ENCODE measurements around the genes DIXDC1, ANKK1, DRD2 and TMPRSS5.

DNA sequence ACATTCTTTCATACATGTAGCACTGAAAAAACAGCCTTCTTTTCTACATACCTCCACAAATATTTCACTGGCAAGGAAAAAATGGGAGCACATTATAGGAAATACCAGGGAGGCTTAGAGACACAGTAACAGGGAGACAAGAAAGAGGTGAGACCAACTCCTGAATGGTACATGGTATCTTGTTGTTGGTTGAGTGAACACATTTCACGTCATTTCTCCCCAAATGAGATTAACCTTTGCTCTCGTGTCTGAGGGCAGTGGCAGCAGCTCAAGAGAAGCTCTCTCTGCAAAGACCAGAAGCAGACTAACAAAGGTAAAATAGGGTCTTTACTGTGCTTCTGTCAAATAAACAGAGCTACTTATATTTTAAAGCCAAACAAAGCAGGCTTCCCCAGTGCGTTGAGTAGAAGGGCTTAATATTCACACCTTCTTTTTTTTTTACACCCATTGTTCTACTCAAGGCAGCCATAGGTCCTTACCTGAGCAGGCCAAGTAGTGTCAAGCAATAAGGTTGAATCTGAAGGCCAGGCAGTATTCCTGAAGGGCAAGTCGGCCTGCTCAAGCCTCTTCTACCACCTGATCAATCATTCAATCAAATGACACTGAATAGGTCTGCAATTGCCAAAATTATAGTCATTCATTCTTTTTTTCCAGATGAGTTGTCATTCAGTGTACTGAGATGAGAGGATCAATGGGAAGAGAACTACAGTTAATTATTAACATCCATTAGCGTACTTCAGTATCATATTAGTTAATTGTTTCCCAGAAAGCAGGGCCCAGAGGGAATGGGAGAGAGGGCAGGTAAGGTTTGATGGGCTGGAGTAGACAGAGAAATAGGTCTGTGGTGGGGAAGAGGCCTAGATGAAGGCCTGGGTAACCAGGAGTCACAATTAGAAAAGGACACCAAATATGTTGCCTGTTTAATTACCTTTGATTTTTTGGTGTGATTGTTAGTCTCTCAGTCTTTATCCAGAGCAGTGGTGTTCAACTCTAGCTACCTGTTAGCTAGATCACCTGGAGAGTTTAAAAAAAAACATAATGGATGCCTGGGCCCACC lies 11.8 kb upstream of the PPP2R1B start:
- PRO-cap, 3 experiments, result no peak in any of the 3 experiments
- RAMPAGE, long total RNA, 4 experiments, result no peak in any of the 4 experiments
- RRBS, result no CpG with 5 or more reads among the region's 5 CpGs

DNA sequence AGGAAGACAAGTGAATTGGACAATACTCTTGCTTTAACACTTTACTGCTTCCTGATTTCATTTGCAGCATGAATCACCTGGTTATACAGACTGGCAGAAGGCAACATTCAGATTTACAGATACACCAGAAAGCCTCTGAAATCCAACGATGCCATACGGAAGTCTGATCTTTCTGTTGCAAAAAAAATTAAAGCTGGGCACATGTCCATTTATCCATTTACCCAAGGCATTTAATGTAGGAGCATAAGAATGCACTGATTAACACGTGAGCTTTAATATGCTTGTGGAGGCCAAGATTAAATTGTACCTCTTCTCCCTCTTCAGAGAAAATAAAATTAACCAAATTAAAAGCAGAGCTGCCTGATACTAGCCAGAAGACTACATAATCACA lies 16.1 kb upstream of the PPP2R1B start:
- PRO-cap, 3 experiments, result no peak in any of the 3 experiments
- RAMPAGE, long total RNA, 4 experiments, result no peak in any of the 4 experiments
- RRBS, result no CpG with 5 or more reads among the region's 3 CpGs

- PRO-cap, 3 experiments, result no peak in any of the 3 experiments
- RAMPAGE, long total RNA, 4 experiments, result no peak in any of the 4 experiments
- RRBS, result no CpG with 5 or more reads among the region's 3 CpGs
These were observed 25.2 kb upstream of the PPP2R1B start for GRCh38 chr11:111791375-111791704.

GRCh38 chr11:111922718-111923111 lies 4.0 kb downstream of the C11orf52 start:
- PRO-cap, 3 experiments, result no peak in any of the 3 experiments
- RAMPAGE, long total RNA, 4 experiments, result no peak in any of the 4 experiments
- RRBS, result no CpG with 5 or more reads among the region's 1 CpG

- PRO-cap, 3 experiments, result peak in 3 of 3 experiments; most common plus-strand start chr11:111937354 (in 2); most common minus-strand start chr11:111937531 (in 3)
- RAMPAGE, long total RNA, 4 experiments, result start-site peak on the plus strand in 2 of 4 experiments, at chr11:111937157-111937439 at its widest, 56 to 337 reads per replicate; start-site peak on the minus strand in 1 of 4 experiments, at chr11:111937870-111937900 at its widest, 5 reads per replicate
- RRBS, result 1% methylated on average over 23 of the region's 57 CpGs
These were observed at the start of gene DIXDC1 for GRCh38 chr11:111937025-111937958. DIXDC1 (plus strand) TSS chr11:111937343.

GRCh38 chr11:111983069-111983964 lies 41.9 kb upstream of the DLAT start:
- PRO-cap, 3 experiments, result no peak in any of the 3 experiments
- RAMPAGE, long total RNA, 4 experiments, result no peak in any of the 4 experiments
- RRBS, result no CpG with 5 or more reads among the region's 8 CpGs

GRCh38 chr11:112236081-112236394 lies 9.8 kb downstream of the PTS start:
- PRO-cap, 3 experiments, result no peak in any of the 3 experiments
- RAMPAGE, long total RNA, 4 experiments, result no peak in any of the 4 experiments
- RRBS, result no CpG with 5 or more reads among the region's 5 CpGs

- PRO-cap, 3 experiments, result peak in 3 of 3 experiments; most common plus-strand start chr11:112255613 (in 2); most common minus-strand start chr11:112255405 (in 2)
- RAMPAGE, long total RNA, 4 experiments, result no peak in any of the 4 experiments
- RRBS, result no CpG with 5 or more reads among the region's 19 CpGs
These were observed 5.3 kb downstream of the PLET1 start for GRCh38 chr11:112255161-112256052.

- PRO-cap, 3 experiments, result no peak in any of the 3 experiments
- RAMPAGE, long total RNA, 4 experiments, result no peak in any of the 4 experiments
- RRBS, result no CpG with 5 or more reads among the region's 4 CpGs
These were observed 10.4 kb upstream of the PLET1 start for GRCh38 chr11:112271099-112271372.

GRCh38 chr11:112553115-112553449 lies 292.4 kb upstream of the PLET1 start:
- PRO-cap, 3 experiments, result no peak in any of the 3 experiments
- RAMPAGE, long total RNA, 4 experiments, result no peak in any of the 4 experiments
- RRBS, result no CpG with 5 or more reads among the region's 6 CpGs

DNA sequence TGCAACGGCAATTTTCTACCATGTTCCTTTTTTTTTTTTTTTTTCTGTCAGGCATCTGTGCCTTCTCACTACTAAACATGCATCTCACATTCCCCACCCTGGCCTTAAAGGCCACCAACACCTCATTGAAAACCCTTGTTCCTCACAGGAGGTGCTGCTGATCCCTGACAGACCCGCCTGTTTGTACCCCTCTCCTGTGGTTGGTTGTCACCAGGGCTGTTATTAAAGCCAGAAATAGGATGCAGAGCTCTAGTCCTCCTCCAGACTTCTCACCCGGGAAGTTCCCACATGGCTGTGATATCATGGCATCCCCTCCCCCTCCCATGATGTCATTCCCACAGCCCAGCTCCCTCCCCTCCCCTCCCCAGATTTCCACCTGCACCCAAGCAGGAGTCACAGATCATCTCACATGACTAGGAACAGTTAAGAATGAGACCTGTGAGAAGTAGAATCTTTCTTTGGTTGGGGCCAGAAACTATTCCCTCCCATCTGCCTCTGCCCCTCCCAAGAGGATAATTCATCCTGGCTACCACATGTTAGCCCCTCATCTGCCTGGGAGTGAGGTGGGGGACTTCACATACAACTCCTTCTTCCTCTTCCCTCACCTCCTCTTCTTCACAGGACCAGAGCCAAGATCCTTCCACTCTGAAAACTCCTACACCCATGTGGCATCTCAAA lies 302.6 kb upstream of the NCAM1 start:
- PRO-cap, 3 experiments, result no peak in any of the 3 experiments
- RAMPAGE, long total RNA, 4 experiments, result no peak in any of the 4 experiments
- RRBS, result no CpG with 5 or more reads among the region's 3 CpGs

- PRO-cap, 3 experiments, result no peak in any of the 3 experiments
- RAMPAGE, long total RNA, 4 experiments, result no peak in any of the 4 experiments
- RRBS, result no CpG with 5 or more reads among the region's 49 CpGs
These were observed at the start of gene ANKK1 for GRCh38 chr11:113387484-113388207. ANKK1 (plus strand) TSS chr11:113387779.

DNA sequence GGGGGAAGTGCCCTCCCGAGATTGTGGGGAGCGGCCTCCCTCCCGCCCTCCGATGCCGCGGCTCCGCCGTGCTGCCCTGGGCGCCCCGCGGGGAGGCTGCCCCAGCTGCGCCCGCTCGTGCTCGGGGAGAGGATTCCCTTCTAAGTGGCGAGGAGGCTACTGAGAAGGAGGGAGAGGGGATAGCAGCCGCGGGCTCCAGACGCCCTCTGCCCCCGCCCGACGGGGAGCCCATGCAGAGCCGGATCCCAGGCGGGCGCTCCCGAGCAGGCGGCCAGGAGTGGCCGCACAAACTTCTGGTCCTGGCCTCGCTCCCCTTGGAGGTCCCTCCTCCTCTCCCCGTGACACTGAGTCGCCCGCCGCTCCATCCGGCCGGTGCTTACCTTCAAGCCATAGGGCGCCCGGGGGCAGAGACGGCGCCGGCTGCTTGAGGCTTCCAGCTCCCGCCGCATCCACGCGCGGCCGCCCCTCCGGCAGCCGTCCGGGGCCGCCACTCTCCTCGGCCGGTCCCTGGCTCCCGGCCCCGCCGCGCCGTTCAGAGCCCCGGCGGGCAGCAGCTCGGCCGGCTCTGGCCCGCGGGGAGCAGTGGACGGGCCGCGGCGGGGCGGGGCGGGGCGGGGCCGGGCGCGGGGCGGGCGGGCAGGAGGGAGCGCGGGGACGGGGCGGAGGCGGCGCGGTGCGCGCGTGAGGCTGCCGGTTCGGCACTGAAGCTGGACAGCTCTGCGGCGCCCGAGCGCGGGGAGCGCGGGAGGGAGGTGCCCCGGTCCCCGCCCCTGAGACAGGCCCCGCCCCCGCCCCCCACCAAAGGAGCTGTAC lies at the start of gene DRD2:
Gene DRD2, minus strand, starts transcription at position 703 of the 813 bp plus-strand sequence.
- PRO-cap, 3 experiments, result peak in 2 of 3 experiments; most common plus-strand start position 701 of the sequence (in 1); most common minus-strand start position 703 of the sequence (in 2)
- RAMPAGE, long total RNA, 4 experiments, result no peak in any of the 4 experiments
- RRBS, result 3% methylated on average over 41 of the region's 98 CpGs

GRCh38 chr11:113706049-113706760 lies at the start of gene TMPRSS5:
TMPRSS5 (minus strand) TSS chr11:113706308.
- PRO-cap, 3 experiments, result no peak in any of the 3 experiments
- RAMPAGE, long total RNA, 4 experiments, result no peak in any of the 4 experiments
- RRBS, result no CpG with 5 or more reads among the region's 7 CpGs

DNA sequence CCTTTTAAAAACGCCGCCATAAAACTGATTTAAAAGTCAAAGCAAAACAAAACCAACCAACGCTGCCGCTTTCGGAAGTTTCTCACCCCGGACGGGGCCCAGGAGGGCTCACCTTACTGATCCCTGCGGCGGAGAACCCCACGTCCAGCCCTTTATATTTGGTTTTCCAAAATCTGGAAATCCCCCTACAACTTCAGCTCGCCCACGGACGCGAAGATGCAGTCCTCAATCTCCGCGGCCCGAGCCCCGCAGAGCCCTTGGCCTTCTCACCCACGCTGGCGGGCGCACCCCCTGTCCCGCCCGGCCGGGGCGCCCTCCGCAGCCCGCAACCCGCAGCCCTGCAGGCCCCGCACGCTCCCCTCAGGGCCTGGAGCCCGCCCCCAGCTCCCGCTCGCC lies 339 bp downstream of the USP28 start:
- PRO-cap, 3 experiments, result peak in 2 of 3 experiments; most common minus-strand start position 259 of the sequence (in 1)
- RAMPAGE, long total RNA, 4 experiments, result no peak in any of the 4 experiments
- RRBS, result no CpG with 5 or more reads among the region's 33 CpGs

DNA sequence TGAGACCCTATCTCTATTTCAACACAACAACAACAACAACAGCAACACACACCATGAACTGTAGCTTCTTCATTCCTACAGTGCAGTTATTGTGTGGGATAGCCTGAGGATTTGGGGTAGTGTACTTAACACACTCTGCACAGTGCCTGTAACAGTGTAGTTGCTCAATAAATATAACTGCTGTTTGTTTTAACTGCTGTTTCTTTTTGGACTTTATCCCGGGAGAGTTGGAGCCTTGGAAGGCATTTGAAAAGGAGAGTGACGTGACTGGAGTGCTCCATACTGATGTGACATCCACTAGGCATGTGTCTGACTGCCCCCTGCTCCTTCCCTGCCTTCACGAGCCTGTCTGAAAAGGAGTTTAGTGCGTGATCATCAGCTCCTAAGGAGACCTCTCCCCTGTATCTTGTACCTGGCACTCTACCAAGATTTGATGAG lies 22.8 kb downstream of the ZBTB16 start:
- PRO-cap, 3 experiments, result peak in 1 of 3 experiments; most common plus-strand start position 245 of the sequence (in 1)
- RAMPAGE, long total RNA, 4 experiments, result no peak in any of the 4 experiments
- RRBS, result no CpG with 5 or more reads among the region's 4 CpGs

DNA sequence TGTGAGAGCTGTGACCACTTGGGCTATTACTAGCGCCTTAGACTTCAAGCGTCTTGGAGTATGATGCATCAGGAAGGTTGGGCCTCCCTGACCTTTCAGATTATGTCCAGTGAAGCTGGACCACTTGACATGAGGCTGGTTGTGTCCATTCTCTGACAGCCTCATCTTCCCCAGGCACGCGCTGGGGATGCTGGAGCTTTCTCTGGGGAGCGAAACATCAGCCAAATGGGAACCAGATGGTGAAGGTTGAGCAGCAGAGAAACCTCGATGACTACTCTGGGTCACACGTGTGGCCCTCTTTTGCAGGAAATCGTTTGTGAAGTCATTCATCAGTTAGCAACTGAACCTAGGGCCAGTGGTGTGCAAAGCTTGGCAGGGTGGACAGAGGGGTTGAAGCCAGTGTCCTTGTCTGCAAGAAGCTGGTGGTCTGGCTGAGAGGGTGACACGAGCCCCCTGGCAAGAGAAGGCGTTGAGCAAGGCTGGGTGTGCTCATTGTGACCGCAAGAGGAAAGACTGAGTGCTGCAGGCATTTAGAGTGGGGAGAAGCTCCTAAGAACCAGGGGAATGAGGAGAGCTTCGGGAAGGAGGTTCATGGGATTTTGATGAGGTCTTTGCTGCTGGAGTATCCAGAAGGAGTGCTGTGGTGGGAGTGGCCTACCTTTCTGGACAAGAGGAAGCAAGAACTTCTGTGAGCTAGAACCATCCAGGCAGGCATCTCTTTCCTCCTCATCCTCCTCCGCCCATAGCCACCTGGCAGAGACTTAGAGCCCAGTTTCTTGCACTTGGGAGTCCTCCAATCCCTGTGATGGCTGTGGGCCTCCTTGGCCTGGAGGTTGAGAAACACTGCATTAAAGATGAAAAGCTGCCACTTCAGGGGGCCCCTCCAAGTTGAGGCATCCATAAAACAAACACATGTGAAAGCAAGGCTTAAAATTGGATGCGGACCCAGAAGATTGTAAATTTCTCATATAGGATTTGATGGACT lies 110.0 kb downstream of the ZBTB16 start:
- PRO-cap, 3 experiments, result peak in 1 of 3 experiments; most common plus-strand start position 380 of the sequence (in 1)
- RAMPAGE, long total RNA, 4 experiments, result no peak in any of the 4 experiments
- RRBS, result no CpG with 5 or more reads among the region's 14 CpGs

- PRO-cap, 3 experiments, result peak in 2 of 3 experiments; most common plus-strand start chr11:114179573 (in 1); most common minus-strand start chr11:114179203 (in 1)
- RAMPAGE, long total RNA, 4 experiments, result start-site peak on the minus strand in 1 of 4 experiments, at chr11:114179385-114179411 at its widest, 5 reads per replicate
- RRBS, result no CpG with 5 or more reads among the region's 6 CpGs
These were observed 117.1 kb upstream of the NNMT start for GRCh38 chr11:114178921-114179696.

GRCh38 chr11:114192252-114192719 lies 103.9 kb upstream of the NNMT start:
- PRO-cap, 3 experiments, result peak in 1 of 3 experiments; most common plus-strand start chr11:114192356 (in 1)
- RAMPAGE, long total RNA, 4 experiments, result no peak in any of the 4 experiments
- RRBS, result no CpG with 5 or more reads among the region's 2 CpGs

DNA sequence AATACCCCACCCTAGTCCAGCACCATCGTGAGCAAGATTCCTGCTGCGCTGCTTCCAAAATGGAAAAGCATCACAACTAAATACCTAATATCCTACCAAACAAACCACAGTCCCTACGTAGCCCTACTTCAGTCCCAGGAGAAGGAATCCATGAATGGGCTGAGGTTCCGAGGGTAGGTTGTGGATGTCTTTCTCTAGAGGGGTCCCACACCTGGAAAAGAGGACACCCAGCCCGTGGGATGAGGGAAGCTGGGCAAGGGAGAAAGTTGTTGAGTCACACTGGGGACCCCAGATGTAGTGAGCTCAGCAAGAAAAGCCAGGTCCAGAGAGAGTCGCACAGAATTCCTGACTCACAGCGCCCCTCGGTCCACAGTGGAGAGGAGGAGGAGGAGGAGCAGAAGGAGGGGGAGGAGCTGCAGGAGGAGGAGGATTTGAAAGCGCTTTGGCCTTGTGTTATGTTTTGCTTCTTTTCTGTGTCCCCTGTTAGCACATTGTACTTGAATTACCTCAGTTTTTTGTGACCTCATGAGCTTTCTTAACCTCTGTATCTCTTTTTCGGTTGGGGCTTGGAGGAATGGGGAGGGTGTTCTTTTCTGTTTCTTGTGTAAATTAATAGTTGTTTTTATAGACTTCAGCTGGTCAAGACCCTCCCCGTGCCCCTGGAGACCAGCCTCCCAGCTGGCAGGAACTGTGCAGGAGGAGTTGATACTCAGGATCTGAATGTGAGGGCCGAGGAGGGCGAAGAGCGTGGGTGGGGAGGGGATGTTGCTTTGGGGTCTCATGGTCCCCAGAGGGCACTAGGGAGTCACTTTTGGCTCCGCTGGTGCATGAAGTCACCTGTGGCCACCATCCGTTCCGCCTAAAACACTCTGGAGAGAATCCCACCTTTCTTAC lies 44.6 kb upstream of the NNMT start:
- PRO-cap, 3 experiments, result no peak in any of the 3 experiments
- RAMPAGE, long total RNA, 4 experiments, result no peak in any of the 4 experiments
- RRBS, result no CpG with 5 or more reads among the region's 17 CpGs